Duodenum (tissue), 1 donor: Measurements from ENCODE around the genes PRKD3, SRSF7 and GEMIN6.

GRCh38 chr2:37004980-37005591 lies 38.8 kb upstream of the STRN start:
- PRO-cap: no peak

DNA sequence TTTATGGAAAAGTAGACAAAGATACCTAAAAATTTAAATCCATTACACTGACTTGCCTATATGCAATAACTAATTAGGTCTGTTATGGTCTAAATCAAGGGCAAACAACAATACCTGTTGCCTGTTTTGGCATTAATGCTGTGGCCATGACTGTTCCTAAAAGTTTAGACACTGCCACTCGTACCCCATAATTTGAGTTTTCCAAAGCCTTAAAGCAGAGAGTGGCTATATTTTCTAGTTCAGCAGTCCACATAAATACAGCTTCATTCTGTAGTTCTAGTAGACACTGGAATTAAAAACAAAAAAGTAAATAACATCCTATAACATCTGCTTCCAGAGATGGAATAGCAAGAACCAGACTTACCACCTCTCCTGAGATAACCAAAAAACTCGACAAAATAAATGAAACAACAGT lies 12.2 kb downstream of the HEATR5B start:
- PRO-cap: no peak

DNA sequence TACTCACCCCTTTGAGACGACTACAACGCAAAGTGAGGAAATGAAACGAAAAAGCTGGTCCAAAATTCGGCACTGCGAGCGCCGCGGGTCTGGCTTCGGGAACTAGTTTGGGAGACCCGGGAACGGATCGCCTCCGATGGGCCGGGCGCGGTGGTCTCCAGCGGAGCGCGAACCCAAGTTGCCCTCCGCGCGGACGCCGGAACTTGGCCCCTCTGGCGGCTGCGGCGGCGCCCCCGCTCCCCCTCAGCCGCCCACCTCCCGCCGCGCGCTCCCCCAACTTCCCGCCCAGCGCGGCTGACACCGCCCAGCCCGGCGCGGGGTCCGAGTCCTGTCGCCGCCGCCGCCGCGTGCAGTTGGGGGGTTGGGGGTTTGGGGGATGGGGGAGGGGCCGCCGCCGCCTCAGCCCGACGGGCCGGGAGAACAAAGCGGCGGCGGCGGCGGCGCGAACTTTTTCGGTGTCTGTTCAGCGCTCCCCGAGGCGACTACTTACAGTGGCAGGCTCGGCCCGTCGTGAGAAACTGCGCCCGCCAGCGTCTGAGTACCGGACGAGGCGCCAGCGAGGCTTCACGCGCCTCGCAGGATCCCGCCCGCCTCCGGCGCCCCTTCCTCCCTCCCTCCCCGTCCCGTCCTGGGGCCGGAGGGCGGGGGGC lies at the start of gene PRKD3:
Gene PRKD3, minus strand, starts transcription at position 643 of the 650 bp plus-strand sequence.
- PRO-cap: bidirectional peak, plus-strand start outside the sequence, minus-strand start at position 595 of the sequence

DNA sequence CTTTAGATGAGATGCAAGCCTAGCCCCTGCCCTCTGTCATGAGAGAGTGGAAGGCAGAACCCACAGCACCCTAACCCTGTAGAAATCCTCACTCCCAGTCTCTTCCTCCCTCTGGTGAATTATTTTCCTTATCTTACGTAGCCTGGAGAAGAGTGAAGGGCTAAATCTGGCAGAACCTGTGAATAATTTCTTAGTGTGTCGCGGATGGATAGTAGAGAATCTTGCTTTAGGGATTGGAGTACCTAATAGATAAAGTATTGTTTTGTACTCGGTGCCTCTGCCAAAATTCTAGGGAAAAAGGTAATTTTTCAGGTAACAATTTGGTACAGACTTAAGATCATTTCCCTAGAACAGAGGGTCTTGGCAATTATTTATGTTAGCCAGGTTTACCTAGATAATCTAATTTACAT lies 57.3 kb downstream of the RMDN2 start:
- PRO-cap: no peak

- PRO-cap: no peak
Observed at GRCh38 chr2:38074558-38075322, 1.2 kb downstream of the CYP1B1 start.

GRCh38 chr2:38082481-38083385 lies 6.8 kb upstream of the CYP1B1 start:
- PRO-cap: no peak

- PRO-cap: no peak
Observed at GRCh38 chr2:38217976-38218314, 142.0 kb upstream of the CYP1B1 start.

DNA sequence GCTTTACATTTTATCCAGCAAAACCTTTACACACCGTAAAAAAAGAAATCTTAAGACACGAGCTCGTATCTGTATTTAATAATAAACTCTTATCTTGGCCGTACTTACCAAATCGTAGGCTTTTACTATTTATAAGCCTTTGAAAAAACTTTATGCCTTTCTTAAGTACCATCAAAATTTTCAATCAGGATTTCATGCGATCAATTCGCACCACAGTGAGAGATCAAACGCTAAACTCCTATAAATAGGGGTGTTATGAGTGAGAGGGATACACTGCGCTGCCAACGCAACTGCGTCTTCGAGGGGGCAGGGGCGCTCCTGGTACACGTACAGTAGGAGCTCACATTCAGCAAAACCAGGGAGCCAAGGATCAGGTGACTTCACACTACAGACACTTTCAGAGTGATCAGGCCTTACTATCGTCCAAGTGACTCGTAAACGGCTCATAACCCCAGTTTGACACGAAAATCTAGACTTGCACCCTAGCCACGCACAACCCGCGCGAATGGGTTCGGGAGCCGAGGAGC lies 1.0 kb downstream of the ATL2 start:
- PRO-cap: bidirectional peak, plus-strand start at position 295 of the sequence, minus-strand start at position 292 of the sequence

- PRO-cap: no peak
Observed at GRCh38 chr2:38446922-38447671, 70.0 kb upstream of the ATL2 start.

GRCh38 chr2:38466377-38467434 lies 89.6 kb upstream of the ATL2 start:
- PRO-cap: no peak

DNA sequence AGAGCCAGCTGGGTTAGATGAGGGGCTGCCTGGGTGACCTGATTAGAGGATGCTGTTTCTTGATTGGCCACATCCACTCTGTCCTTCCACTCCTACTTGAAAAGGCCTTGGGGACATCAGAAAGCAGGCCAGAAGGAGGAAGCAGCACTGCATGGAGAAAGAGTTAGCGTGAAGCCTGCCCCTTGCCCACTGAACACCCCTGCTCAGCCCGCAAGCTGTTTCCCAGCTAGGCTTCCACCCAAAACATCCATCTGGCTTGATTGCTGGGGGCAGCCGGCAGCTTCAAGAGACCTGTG lies 94.1 kb downstream of the HNRNPLL start:
- PRO-cap: unidirectional peak, plus-strand start at position 126 of the sequence

DNA sequence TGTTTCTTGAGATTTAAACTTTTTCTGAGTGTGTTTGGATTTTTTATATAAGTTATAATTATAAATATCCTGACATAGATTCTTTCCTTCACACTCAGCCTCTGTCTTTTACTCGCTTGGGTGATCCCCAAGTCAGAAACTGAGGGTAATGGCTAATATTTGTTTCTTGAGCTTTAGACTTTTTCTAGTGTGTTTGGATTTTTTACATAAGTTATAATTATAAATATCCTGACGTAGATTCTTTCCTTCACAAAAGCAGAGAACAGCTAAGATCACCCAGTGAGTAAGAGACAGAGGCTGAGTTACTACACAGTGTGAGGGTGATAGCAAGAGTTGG lies 89.2 kb downstream of the HNRNPLL start:
- PRO-cap: no peak

DNA sequence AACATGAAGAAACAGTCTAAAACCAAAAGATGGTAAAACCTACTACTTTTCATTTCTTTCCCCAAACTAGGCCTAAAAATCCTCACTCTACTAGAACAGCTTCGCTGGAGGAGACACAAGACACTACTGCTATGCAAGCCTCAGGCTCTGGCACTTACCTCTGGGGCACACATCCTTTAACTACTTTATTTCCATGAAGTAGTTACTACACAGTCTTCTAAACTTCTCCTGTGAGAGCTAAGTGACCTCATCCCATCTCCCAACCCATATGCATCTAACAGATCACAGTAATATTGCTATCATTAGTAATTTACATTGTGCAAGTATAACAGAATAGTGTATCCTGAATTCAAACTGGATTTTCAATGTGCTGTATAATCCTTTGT lies 4.0 kb downstream of the HNRNPLL start:
- PRO-cap: no peak

GRCh38 chr2:38643569-38644280 lies 22.2 kb upstream of the GALM start:
- PRO-cap: no peak

DNA sequence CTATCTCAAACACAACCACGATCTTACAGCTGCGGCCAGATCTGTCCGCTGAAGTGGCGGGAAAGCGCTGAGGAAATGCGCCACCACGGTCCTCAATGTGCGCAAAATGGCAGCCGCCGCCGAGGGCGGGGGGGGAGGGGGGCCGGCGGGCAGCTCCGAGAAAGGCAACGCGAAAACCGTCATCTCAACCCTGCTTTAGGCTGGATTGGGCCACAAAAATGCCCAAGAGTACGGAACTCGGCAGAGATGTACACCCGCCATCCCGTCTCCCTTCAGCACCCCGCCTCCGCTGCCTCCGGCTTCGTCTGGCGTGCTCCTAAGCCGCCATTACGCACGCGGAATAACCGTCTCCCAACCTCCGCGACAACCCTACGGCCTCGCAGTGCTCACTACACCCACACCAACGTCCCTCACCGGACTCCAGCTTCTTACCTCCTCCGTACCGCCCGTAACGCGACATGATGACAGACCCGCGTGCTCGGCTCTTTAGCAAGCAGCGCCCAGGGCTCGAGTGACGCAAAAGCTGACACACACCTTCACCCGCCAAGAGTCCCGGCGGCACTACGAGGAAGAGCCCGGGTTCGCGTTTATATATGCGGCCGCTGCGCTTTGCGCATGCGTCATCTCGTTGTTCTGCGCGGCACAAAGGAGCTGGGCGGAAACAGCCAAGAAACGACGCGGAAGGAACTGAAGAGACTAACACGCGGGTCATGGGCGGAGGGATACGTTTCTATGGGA lies at the start of gene SRSF7:
Gene SRSF7, minus strand, starts transcription at position 565 of the 738 bp plus-strand sequence.
- PRO-cap: bidirectional peak, plus-strand start at position 671 of the sequence, minus-strand start at position 563 of the sequence

GRCh38 chr2:38778032-38778299 lies at the start of gene GEMIN6:
Gene GEMIN6 (plus strand): TSS chr2:38778210.
- PRO-cap: bidirectional peak, plus-strand start at chr2:38778210, minus-strand start at chr2:38778127

GRCh38 chr2:39065087-39066204 lies 55.4 kb downstream of the SOS1 start:
- PRO-cap: no peak

DNA sequence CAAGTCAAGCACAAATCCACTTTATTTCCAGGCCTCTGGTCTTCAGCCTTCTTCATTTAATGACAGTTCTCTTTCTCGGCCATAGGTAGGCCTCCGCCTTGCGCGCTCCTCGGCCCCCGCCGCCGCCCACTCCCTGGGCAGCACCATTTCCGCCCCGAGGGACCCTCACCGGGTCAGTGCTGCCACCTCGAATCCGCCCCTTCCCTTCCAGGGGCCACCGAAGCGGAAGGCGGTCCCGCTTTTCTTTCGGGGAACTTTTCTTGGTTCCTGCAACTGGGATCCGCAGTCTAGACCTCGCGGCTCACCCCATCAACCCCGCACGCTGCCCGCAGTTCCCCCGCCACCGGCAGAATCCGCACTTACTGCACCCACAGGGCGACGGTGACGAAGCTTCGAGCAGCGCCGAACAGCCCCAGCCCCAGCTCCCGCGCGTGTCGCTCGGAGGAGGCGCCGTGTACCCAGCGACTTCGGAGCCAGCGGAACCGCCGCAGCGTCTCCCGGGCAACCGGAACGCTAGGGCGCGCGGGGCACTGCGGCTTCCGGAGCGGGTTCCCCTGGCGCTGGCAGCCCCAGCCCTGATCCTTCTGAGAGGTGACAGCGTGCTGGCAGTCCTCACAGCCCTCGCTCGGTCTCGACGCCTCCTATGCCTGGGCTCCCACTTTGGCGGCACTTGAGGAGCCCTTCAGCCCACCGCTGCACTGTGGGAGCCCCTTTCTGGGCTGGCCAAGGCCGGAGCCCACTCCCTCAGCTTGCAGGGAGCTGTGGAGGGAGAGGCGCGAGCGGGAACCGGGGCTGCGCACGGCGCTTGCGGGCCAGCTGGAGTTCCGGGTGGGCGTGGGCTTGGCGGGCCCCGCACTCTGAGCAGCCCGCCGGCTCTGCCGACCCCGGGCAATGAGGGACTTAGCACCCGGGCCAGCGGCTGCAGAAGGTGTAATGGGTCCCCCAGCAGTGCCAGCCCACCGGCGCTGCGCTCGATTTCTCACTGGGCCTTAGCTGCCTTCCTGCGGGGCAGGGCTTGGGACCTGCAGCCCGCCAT lies 123.0 kb upstream of the SOS1 start:
- PRO-cap: no peak

- PRO-cap: no peak
Observed at GRCh38 chr2:39321678-39322763, 115.1 kb downstream of the MAP4K3 start.

GRCh38 chr2:39482434-39482851 lies 45.4 kb upstream of the MAP4K3 start:
- PRO-cap: no peak